ENCODE results near the genes DRAP1, SF3B2 and CNIH2.

DNA sequence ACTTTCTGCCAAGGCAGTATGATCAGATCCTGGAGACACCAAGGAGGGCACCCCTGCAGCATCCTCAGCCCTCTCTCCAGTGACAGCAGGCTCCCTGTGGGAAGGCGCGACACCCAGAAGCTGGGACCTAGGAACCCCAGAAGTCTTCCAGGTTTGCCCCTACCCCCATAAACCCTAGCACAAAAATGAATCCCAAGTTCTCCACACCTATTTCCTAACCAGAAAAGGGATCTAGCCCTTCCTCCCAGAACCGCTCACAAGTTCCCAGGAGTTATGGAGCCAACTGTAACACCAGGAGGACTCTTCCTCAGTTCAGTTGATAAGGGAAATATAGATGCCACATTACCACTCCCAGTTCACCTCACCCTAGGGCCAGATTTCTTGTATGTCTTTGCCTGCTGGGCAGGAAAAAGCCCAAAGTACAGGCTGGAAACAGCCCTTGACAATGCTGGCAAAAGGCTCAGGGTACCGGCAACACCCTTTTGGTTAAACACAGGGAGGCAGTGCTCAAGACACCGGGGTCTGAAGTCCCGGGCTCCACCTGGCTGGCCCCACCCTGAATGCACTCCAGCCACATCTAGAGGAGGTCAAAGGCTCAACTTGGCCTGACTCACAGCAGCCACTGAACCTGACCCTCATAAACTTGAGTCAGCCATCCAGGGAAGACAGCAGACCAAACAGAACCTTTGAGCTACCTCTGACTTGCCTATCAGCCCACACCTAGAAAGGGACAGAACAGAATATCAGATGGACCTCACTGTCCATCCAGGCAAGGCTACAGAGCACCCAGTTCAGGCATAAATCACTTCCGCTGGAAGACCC is 4.0 kb downstream of the CFL1 start:
- PRO-cap, 3 experiments = no peak in any of the 3 experiments
- RRBS = 99% methylated on average over 2 of the region's 7 CpGs

DNA sequence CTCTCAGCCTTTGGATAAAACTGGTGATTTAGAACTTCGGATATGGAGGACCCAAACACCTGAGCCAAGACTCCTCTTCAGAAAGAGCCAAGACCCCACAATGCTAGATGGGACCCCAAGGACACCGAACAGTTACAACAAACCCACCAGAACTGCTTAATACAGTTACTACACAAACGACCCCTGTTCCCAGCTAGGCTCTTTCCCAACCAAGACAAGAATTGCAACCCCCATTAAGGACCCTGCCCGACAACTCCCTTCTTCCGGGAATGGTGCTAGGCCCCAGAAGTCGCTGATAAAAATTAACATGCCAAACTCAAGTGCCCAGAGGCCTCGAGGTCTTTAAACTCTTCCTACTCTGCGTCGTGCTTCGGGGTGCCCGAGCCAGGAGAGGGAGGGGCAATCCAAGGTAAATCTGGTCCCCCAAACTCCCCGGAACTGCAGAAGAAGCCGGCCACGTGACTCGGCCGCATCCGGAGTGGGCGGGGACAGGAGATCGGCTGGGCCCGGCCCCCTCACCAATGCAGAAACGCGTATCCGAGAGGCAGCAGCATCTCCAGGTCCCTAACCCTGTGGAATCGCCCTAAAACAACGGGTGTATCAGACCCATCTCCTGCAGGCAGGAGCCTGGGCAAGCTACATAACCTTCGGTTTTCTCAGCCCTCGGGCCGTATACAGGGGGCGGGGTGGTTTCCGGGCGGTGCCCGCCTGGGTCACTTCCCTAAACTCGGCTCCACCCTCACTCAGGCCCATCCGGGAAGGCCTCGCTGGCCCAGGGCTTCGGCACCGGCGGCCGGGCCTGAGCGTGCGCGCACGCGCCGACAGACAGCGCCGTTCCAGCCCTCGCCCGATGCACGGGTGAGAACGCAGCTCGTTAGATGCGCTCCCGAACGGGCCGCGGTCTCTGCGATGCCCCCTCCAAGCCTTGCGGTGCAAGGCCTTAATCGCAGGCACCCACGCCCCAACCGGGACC is 1.1 kb downstream of the CFL1 start:
- PRO-cap, 3 experiments = peak in 3 of 3 experiments; most common plus-strand start position 528 of the sequence (in 3); most common minus-strand start position 531 of the sequence (in 1)
- RRBS = 3% methylated on average over 6 of the region's 62 CpGs

DNA sequence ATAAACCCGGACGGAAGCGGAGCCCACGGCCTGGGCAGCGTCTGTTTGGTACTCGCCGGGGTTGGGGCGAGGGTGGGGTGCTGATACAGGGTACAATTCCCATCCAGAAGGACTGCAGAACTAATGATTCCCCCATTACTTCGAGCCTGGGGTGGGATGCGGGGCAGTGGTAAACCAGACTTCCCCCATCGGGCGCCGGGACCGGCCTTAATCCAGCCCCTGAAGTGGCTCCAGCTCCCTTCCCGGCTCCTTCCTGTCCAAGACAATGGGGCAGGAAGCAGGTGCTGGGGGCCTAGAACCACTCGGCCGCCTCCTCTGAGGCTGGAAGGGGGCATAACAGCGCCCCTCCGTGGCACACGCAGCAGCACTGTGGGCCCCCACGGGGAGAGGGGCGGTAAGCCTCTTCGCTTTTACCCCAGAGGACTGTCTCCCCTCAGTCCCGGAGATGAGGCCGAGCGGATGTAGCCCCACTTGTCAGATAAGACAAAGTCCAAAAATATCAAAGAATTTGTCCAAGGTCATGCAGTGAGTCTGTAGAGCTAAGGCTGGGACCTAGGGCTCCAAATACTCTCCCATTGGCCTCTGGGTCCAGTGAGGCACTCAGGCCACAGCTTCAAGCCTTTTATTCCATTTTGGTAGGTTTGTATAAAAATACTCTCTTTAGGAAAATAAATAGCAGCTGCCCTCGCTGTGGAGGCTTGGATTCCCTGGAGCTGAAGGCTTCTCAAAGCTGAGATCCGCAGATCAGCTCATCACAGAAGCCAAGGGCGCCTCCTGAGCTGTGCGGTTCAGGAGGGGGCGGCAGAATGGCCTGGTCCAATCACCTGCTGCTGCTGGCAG is 1.4 kb downstream of the CCDC85B start:
- PRO-cap, 3 experiments = peak in 2 of 3 experiments; most common plus-strand start position 313 of the sequence (in 1); most common minus-strand start position 209 of the sequence (in 2)
- RRBS = 5% methylated on average over 8 of the region's 31 CpGs

DNA sequence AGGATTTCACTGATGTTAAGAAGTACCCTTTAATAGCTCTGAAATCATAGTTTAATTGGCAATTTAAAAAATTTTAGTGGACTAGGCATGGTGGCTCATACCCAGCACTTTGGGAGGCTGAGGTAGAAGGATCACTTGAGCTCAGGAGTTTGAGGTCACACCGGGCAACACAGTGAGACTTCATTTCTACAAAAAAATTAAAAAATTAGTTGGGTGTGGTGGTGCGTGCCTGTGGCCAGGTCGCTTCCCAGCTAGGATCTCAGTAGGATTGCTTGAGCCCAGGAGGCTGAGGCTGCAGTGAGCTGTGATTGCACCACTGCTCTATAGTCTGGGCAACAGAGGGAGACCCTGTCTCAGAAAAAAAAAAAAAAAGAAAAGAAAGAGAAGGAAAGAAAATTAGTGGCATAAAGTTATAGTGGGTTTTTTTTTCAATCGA is 1.6 kb downstream of the FOSL1 start:
- PRO-cap, 3 experiments = no peak in any of the 3 experiments
- RRBS = no CpG with 5 or more reads among the region's 4 CpGs

DNA sequence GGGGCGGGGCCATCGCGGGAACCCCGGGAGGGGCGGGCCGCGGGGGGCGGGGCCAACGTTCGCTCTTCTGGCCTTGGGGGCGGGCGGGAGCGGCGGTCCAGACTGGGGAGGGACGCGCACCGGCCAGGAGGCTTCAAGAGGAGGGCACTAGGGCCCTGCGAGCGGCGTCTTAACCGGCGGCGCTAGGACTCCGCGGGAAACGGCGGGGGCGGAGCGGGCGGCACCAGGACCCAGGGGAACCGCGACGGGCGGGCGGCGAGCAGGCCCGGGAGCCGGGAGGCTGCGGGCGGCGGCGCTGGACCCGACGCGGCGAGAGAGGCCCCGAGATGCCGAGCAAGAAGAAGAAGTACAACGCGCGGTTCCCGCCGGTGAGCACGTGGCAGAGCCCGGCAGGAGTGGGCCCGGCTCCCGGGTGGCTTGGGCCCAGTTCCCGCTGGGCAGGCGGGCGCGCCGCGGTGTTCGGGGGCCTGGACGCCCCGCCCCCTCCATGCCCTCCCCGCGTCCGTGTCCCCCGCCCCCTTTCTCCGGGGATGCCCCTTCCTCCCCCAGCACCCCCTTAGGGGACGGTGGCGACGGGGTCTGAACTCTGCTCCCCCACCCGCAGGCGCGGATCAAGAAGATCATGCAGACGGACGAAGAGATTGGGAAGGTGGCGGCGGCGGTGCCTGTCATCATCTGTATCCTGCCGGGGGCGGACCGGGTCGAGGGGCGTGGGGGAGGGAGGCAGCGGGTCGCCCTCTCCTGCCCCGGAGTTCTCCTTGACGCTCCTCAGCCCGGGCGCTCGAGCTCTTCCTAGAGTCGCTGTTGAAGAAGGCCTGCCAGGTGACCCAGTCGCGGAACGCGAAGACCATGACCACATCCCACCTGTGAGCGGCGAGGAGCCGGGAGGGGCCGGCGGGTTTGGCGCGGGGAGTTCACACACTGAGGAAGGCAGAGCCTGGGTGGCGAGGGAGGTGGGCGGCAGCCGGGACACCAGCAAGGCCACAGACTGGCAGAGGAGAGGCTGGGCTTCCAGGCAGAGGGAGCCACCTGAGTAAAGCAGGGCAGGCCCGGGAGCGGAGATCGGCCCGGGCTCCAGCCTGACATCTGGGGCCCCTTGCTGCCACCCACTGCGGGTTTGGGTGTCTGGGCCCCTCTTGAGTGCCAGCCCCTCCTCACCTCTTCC is at the start of gene DRAP1:
Gene DRAP1, plus strand, starts transcription at position 251 of the 1,165 bp plus-strand sequence.
- PRO-cap, 3 experiments = peak in 3 of 3 experiments; most common plus-strand start position 262 of the sequence (in 3); most common minus-strand start position 794 of the sequence (in 1)
- RRBS = 2% methylated on average over 73 of the region's 114 CpGs

GRCh38 chr11:65920808-65921647 is 1.8 kb downstream of the DRAP1 start:
- PRO-cap, 3 experiments = no peak in any of the 3 experiments
- RRBS = no CpG with 5 or more reads among the region's 18 CpGs

- PRO-cap, 3 experiments = no peak in any of the 3 experiments
- RRBS = no CpG with 5 or more reads among the region's 14 CpGs
These were observed 13.8 kb downstream of the EIF1AD start for GRCh38 chr11:65988095-65988611.

- PRO-cap, 3 experiments = peak in 1 of 3 experiments; most common plus-strand start chr11:66011491 (in 1)
- RRBS = no CpG with 5 or more reads among the region's 4 CpGs
These were observed 504 bp upstream of the CST6 start for GRCh38 chr11:66011366-66011641.

DNA sequence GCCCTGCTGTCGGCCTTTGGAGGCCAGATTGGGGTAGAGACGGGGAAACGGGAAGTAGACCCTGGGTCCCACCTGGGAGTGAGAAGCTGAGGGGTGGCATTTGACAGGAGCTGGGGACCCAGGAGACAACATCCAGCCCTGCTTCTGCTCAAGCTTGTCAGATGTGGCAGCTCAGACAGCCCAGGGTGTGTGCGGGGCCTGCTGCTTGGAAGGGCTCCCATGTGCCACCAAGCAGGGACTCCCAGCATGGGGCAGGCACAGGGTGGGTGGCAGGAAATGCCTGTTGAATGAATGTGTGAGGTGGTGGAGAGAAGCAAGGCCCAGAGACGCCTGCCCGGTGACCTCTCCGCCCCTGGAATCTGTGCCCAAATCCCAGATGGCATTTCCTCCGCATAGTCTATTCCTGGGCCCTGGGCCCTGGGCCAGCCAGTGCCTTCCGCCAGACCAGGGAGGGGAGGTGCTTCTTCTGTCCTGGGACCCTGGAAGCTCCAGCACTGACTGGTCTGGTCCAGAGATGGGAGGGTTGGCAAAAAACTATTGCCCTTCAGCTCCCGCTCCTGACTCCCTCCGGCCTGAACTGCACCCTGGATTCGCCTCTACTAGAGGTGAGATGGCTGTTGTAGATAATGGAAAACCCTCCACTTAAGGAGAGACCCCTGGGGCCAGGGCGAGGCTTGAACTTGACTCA is 3.6 kb downstream of the CST6 start:
- PRO-cap, 3 experiments = no peak in any of the 3 experiments
- RRBS = no CpG with 5 or more reads among the region's 13 CpGs

DNA sequence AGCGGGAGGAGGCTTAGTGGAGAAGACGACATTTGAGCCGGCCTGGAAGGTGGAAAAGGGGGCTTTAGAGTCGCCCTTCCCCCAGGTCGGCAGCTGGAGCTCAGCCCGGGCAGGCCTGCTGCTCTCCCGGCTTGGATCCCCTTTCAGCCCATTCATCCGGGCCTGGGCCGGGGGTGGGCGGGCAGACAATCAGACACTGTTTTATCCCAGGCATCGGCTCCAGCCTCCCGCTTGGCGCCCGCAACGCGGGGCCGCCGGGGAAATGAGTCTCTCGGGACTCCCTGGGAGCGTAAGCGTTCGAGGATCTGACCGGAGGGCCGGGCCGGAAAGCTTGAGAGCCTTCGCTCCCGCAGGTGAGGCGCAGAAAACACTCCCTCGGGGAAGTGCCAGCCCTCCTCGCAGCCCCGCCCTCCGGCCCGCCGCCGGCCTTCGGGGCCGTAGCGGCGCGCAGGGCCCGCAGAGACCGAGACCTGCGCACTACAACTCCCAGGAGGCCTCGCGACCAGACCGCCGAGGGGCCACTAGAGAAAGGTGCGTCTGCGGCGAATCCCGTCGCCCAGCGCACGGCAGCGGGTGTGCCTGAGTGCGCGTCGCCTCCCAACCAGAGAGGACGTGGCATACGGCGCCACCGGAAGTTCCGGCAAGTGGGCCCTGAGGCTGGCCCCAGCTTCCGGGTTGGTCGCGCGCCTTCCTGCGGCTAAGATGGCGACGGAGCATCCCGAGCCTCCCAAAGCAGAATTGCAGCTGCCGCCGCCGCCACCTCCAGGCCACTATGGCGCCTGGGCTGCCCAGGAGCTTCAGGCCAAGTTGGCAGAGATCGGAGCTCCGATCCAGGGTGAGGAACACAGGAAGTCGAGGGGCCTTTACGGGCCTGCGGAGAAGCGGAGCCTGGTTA is at the start of gene SF3B2:
Gene SF3B2, plus strand, starts transcription at position 682 of the 895 bp plus-strand sequence.
- PRO-cap, 3 experiments = peak in 3 of 3 experiments; most common plus-strand start position 694 of the sequence (in 3); most common minus-strand start position 144 of the sequence (in 1)
- RRBS = 1% methylated on average over 24 of the region's 81 CpGs

DNA sequence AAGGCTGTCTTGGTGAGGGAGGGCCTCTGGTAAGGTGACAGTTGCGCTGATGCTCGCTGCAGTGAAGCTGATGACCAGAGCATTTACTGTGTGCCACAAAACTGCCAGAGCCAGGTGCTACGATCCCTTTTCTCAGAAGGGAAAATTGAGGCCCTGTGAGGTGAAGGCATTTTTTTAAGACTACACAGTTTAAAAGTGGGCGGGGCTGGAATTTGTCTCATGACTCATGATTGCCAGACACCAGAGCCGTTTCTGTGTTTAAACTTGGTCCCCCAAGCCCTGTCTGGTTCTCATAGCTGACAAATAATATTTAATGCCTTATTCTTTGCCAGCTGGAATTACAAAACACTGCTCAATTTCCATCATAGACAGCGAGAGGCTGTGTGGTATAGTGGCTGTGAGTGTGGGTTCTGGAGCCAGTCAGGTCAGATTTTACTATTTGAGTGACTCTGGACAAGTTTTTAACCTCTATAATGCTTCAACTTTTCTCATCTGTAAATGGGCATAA is 10.4 kb downstream of the PACS1 start:
- PRO-cap, 3 experiments = no peak in any of the 3 experiments
- RRBS = no CpG with 5 or more reads among the region's 6 CpGs

GRCh38 chr11:66183713-66183842 is 73.9 kb upstream of the KLC2 start:
- PRO-cap, 3 experiments = no peak in any of the 3 experiments
- RRBS = no CpG with 5 or more reads among the region's 2 CpGs

DNA sequence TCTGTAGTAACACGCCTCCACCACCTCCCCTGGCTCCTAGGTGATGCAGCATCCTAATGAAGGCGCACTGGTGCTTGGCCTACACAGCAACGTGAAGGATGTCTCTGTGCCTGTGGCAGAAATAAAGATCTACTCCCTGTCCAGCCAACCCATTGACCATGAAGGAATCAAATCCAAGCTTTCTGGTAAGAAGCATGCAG is 41.5 kb upstream of the KLC2 start:
- PRO-cap, 3 experiments = no peak in any of the 3 experiments
- RRBS = no CpG with 5 or more reads among the region's 3 CpGs

DNA sequence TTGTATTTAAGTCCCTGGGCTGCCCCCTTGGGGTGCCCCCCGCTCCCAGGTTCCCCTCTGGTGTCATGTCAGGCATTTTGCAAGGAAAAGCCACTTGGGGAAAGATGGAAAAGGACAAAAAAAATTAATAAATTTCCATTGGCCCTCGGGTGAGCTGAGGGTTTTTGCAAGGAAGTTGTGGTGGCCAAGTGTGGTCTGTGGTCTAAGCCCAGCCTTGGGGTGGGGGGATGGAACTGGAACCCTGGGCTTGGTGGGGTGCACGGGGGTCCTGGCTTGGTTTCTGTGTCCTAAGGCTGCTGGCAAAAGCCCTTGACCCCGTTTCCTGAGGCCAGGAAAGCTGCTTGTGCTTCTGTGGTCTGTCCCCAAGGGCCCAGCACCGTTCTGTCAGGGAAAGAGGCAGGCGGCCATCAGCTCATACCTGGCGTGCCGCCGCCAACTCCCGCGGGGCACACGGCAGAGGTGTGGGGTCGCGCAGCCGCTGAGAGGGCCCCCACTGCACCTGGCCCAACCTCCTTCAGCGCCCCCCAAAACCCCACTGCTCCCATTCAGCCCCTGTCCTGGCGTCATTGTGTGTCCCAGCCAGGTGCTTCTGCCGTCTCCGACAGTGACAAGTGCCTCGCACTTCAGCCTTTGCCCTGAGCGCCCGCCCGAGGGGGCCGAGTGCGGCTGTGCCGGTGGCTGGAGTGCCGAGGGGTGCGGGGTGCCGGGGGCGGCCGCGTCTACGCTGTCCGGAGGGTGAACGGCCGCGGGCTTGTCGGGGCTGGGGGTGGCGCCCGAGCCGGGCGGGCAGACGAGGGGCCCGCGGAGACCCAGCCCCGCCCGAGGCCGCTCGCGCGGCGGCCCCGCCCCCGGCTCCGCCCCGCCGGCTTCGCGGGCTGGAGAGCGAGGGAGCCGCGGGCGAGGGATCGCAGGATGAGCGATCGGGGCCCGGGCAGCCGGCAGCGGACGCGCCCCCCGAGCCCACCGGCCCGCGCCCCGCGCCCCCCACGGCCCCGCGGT is at the start of gene CNIH2:
Gene CNIH2, plus strand, starts transcription at position 857 of the 999 bp plus-strand sequence.
- PRO-cap, 3 experiments = peak in 1 of 3 experiments; most common plus-strand start position 867 of the sequence (in 1)
- RRBS = 2% methylated on average over 40 of the region's 80 CpGs

GRCh38 chr11:66313689-66314066 is 3.2 kb downstream of the CD248 start:
- PRO-cap, 3 experiments = peak in 3 of 3 experiments; most common plus-strand start chr11:66313770 (in 2)
- RRBS = no CpG with 5 or more reads among the region's 11 CpGs

DNA sequence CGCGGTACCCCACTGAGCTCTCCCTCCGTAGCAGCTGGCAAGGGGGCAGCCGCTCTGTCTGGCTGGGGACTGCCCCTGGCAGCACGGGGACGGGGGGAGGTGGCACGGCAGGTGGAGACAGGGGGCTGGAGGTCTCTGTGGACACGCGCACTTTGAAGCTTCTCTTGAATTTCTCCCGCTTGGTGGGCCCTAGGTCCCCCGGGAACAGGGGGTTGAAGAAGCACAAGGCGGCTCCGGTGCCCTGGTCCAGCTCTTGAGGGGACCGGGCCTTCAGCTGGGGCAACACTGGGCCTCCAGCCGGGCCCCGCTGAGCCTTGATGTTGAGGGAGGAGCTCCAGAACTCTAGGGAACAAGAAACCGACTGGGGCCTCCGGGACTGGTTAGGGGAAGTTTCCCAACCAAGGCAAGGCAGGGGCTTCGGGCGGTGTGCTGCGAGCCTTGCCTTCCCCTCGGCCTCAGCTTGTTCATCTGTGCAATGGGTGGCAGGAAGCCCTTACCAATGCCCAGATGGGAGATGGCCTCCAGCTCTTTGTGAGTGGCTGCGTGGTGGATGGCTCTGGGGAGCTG is 1.2 kb downstream of the RIN1 start:
- PRO-cap, 3 experiments = no peak in any of the 3 experiments
- RRBS = 53% methylated on average over 7 of the region's 23 CpGs

DNA sequence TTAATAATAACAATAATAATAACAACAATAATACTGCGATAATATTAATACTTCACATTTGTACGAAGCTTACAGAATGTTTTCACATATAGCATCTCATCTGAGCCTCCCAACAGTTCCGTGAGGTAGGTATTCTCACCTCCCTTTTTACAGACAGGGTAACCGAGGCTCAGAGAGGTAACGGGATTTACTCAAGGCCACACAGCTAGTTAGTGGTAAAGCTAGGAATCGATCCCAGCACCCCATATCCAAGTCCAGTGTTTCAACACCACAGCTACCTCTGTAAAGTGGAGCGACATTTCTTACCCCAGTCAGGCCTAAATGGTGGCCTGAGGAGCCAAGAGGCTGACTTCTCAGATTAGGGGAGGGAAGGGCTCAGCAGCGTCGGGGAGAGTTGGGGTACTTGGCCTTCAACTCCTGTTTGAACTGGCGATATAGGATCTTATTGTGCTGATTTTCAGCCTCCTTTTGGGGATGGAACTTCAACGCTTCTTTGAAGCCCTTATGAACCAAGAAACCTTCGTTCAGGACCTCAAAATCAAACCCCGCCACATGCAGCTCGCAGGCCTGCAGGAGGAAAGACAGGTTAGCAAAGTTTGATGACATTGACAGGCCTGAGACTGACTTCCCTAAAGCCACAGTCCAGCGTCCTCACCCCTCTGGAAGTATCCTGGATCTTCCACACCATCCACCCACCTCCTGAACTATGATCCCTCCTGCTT is 931 bp upstream of the BRMS1 start:
- PRO-cap, 3 experiments = no peak in any of the 3 experiments
- RRBS = no CpG with 5 or more reads among the region's 15 CpGs

- PRO-cap, 3 experiments = no peak in any of the 3 experiments
- RRBS = 79% methylated on average over 5 of the region's 32 CpGs
These were observed 2.4 kb downstream of the SLC29A2 start for GRCh38 chr11:66368736-66369961.

DNA sequence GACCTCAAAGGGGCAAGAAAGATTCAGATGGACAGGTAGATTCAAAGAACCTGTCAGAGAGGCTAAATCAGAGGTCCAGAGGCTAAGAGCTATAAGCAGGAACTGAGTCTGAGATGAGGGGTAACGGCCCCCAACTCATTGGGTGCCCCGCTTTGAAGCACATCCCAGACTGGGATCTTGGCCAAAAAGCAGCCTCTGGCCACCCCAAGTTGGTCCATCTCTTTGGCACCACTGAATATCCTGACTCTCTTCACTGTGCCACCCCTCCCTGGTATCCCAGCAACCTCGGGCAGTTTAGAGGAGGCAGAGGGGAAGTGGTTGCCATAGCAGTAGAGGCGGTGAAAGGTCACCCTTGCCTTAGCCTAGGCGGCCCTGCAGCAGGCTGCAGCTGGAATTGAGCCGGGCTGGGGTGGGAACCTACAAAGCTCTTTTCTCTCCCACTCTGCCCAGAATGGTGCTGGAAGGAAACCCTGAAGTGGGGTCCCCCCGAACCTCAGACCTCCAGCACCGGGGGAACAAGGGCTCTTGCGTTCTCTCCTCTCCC is 1.0 kb downstream of the PELI3 start:
- PRO-cap, 3 experiments = no peak in any of the 3 experiments
- RRBS = 48% methylated on average over 3 of the region's 9 CpGs

DNA sequence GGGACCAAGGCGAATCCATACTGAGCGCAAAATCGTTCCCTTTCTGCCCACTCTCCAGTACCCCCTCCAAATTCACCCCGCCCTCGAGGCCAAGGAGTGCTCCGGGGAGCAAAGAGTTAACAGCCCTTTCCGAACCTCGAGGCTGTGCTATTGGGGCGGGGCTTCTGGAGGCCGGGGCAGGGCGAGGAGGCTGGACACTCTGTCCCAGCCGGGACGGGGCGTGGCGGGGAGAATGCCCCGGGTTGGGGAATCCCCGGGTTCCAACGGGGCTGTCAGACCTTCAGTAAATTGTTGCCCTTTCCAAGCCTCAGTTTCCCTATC is 239 bp downstream of the DPP3 start:
- PRO-cap, 3 experiments = no peak in any of the 3 experiments
- RRBS = 1% methylated on average over 9 of the region's 18 CpGs

Measured in breast (tissue), 4 donors.